SK-N-SH (cell line): ENCODE measurements around a stretch of chr9.

GRCh38 chr9:137304959-137305916 lies 3.2 kb upstream of the NRARP start:
- RRBS, result 93% methylated on average over 13 of the region's 43 CpGs
CAGE:
- cytosol, long polyA plus RNA, result no peak
- long polyA plus RNA, result no peak
- nucleus, long polyA plus RNA, result no peak

GRCh38 chr9:137411306-137412097 lies 11.5 kb downstream of the EXD3 start:
- RRBS, result 51% methylated on average over 10 of the region's 39 CpGs
CAGE:
- cytosol, long polyA plus RNA, result no peak
- long polyA plus RNA, result no peak
- nucleus, long polyA plus RNA, result no peak

DNA sequence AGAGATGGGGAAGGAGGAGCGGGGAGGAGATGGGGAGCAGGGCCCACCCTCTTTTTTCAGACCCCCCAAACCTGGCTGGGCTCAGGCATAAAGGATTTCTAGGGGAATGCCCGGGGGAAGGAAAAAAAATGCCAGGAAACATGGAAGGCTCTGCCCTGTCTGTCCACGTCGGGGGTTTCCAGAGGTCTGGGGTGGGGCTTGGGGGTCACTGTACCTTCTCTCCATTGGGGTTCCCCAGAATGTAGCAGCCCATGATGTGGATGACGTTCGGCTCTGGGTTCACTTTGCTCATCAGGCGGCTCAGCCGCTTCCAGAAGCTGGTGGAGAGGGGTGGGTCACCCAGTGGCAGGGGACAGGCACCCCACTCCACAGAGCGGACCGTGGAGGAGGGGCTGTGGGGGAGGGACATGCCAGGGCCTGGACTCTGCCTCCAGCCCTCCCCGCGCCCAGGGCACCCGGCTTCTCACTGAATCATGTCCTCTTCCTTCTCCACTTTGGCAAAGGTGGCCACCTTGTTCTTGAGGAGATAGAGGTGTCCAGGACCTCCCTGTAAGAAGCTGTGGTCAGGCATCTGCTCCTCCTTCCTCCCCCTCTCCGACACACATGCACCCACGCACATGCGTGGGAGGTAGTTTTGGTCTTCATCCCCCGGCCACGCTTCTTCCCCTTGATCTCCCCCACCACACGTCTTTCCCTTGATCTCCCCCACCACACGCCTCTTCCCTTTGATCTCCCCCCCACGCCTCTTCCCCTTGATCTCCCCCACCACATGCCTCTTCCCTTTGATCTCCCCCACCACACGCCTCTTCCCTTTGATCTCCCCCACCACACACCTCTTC lies 8.8 kb upstream of the ENTPD8 start:
- RRBS, result no CpG with 5 or more reads among the region's 22 CpGs
CAGE:
- cytosol, long polyA plus RNA, result no peak
- long polyA plus RNA, result no peak
- nucleus, long polyA plus RNA, result no peak

GRCh38 chr9:137452211-137452968 lies 6.7 kb downstream of the NSMF start:
- RRBS, result over 99% methylated on average over 5 of the region's 18 CpGs
CAGE:
- cytosol, long polyA plus RNA, result no peak
- long polyA plus RNA, result no peak
- nucleus, long polyA plus RNA, result no peak

GRCh38 chr9:137455902-137456962 lies 2.9 kb downstream of the NSMF start:
- RRBS, result no CpG with 5 or more reads among the region's 17 CpGs
CAGE:
- cytosol, long polyA plus RNA, result no peak
- long polyA plus RNA, result no peak
- nucleus, long polyA plus RNA, result no peak

GRCh38 chr9:137602770-137603206 lies 2.7 kb upstream of the ARRDC1 start:
- RRBS, result no CpG with 5 or more reads among the region's 4 CpGs
CAGE:
- cytosol, long polyA plus RNA, result no peak
- long polyA plus RNA, result no peak
- nucleus, long polyA plus RNA, result no peak

DNA sequence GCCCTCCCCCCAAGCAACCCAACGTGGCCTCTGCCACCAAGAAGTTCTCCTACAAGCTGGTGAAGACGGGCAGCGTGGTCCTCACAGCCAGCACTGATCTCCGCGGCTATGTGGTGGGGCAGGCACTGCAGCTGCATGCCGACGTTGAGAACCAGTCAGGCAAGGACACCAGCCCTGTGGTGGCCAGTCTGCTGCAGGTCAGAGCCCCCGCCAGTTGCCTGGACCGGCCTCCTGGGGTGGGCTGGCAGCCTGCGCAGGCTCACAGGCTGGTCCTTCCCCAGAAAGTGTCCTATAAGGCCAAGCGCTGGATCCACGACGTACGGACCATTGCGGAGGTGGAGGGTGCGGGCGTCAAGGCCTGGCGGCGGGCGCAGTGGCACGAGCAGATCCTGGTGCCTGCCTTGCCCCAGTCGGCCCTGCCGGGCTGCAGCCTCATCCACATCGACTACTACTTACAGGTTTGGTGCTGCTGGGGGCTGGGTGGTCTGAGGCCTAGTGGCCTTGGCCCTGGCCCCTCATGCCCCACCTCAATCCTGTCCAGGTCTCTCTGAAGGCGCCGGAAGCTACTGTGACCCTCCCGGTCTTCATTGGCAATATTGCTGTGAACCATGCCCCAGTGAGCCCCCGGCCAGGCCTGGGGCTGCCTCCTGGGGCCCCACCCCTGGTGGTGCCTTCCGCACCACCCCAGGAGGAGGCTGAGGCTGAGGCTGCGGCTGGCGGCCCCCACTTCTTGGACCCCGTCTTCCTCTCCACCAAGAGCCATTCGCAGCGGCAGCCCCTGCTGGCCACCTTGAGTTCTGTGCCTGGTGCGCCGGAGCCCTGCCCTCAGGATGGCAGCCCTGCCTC lies 4.6 kb upstream of the EHMT1 start:
- RRBS, result 97% methylated on average over 1 of the region's 36 CpGs
CAGE:
- cytosol, long polyA plus RNA, result no peak
- long polyA plus RNA, result no peak
- nucleus, long polyA plus RNA, result no peak

GRCh38 chr9:137619143-137620167 lies 650 bp downstream of the EHMT1 start:
- RRBS, result 2% methylated on average over 31 of the region's 78 CpGs
CAGE:
- cytosol, long polyA plus RNA, result no peak
- long polyA plus RNA, result no peak
- nucleus, long polyA plus RNA, result no peak

DNA sequence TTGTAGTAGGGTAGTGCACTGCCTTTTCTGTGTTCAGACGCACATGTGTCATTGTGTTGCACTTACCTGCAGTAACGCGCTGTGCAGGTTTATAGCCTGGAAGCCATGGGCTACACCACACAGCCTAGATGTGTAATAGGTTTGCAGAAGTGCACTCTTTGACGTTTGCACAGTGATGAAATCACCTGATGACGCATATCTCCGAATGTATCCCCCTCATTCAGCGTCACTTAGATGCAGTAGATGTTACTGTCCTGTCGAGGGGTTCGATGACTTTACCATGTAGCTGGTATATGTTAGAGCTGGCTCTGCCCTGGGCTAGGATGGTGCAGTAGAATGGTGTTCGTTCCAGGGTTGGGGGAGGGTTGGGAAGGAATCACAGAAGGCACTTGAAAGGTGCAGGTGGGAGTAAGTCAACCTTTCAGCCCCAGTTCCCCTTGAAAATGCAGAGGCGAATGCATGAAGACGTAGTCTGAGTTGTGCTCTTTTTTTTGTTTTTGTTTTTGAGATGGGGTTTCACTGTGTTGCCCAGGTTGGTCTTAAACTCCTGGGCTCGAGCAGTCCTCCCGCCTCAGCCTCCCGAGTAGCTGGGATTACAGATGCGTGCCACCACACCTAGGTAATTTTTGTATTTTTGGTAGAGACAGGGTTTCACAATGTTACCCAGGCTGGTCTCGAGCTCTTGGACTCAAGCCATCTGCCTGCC lies 13.3 kb downstream of the EHMT1 start:
- RRBS, result no CpG with 5 or more reads among the region's 17 CpGs
CAGE:
- cytosol, long polyA plus RNA, result no peak
- long polyA plus RNA, result no peak
- nucleus, long polyA plus RNA, result no peak

- RRBS, result no CpG with 5 or more reads among the region's 4 CpGs
CAGE:
- cytosol, long polyA plus RNA, result no peak
- long polyA plus RNA, result no peak
- nucleus, long polyA plus RNA, result no peak
Observed at GRCh38 chr9:137704137-137704541, 85.3 kb downstream of the EHMT1 start.

DNA sequence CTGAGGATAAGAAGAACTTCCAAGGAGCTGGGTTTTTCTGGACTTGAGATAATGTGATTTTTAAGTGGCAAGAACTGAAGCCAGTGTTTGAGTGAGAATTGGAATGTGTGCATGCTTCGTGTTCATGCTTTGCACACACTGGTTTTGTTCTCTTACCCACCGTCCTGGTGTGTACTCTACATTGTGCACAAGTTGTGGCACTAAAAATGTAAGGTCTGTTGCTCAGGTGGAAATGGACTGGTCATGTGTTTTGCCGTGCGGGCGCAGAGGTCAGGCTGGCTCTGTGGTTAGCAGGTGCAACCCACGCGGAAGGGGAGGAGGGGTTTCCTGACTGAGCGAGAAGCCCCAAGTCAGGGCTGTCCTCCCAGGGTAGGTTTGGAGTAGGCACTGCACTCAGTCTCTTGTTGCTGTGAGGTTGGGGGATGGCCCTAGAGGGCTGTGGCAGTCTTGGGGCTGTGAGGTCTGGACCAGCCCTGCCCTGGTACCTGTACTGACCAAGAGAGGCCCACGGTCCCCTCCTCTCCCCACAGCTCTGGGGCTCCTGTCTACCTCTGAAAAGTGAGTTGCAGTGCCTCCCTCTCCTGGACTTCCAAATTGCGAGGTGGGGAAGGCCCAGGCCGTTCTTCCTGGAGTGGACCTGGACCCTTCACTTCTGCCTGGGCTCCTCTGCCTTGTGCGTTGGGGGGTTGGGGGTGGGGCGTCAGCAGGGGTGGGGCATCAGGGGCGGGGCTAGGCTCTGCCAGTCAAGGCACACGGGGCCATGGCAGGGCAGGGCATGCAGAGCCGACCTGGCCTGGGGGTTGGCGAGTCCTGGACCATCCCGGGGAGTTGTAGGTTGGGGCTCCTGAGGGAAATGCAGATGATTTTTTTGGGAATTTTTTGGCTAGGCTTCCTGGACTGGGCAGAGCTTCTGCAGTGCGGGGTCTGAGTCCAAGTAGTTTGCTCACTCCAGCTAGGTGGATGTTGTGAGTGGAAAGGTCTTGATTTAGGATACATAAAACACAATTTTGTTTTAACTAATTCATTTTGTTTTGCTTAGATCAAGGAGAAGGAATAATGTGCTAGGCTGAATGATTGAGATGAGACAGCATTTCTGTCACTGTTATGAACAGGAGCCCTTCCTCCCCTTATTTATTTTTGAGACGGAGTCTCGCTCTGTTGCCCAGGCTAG lies 86.9 kb downstream of the EHMT1 start:
- RRBS, result no CpG with 5 or more reads among the region's 21 CpGs
CAGE:
- cytosol, long polyA plus RNA, result no peak
- long polyA plus RNA, result no peak
- nucleus, long polyA plus RNA, result no peak

DNA sequence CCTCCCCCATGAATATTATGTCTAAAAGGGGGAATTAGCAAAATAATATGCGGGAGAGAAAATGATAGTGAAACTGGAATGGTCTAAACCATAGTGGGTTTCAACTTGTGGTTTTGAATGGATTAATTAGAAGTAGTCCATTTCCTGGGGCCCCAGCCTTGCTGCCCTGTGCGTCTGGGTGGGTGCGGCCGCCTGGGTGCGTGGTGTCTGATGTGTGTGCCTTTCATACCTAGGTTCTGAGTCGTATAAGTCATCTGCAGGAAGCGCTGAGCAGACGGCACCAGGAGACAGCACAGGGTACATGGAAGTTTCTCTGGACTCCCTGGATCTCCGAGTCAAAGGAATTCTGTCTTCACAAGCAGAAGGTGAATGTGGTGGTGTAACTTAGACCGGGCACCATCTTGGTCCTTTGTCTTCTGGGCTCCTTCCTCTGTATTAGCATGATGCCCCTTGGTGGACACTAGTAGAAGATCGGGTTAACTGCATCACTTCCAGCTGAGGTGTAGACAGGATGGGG lies 119.9 kb upstream of the CACNA1B start:
- RRBS, result no CpG with 5 or more reads among the region's 11 CpGs
CAGE:
- cytosol, long polyA plus RNA, result no peak
- long polyA plus RNA, result no peak
- nucleus, long polyA plus RNA, result no peak

GRCh38 chr9:138023484-138024060 lies 146.0 kb downstream of the CACNA1B start:
- RRBS, result 95% methylated on average over 44 of the region's 66 CpGs
CAGE:
- cytosol, long polyA plus RNA, result no peak
- long polyA plus RNA, result no peak
- nucleus, long polyA plus RNA, result no peak